A172 (cell line): ENCODE measurements around a stretch of chr1.

DNA sequence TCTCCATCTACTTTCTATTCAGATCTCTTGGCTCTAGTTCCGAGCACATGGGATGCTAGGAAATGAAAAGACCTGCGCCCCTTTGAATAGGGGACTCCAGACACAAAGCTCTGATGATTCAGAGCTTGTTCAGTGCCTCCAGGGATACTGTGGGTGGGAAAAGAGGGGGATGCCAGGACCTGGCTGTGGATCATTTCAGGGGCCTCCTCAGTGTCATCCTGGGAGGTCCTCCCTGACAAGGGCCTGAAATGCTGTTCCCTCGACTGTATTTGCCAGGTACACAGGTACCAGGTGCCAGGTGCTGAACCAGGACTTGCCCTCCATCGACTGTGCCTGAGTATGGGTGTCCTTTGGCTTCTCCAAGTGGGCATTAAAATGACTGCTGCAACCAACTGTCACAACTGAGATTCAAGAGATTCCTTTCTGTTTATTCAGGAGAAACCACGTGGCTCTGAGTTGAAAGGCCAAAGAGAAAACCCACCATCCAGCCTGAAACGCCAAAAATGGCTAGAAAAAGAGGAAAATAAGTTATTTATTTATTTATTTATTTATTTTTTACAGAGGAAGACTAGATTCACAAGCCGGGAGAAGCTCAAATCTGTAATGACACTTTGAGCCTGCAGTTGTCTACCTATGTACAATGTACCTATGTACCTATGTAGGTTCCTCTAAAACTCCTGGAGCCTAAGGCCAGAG is 1.2 kb upstream of the KIAA0040 start:
- RAMPAGE, long total RNA: no peak

DNA sequence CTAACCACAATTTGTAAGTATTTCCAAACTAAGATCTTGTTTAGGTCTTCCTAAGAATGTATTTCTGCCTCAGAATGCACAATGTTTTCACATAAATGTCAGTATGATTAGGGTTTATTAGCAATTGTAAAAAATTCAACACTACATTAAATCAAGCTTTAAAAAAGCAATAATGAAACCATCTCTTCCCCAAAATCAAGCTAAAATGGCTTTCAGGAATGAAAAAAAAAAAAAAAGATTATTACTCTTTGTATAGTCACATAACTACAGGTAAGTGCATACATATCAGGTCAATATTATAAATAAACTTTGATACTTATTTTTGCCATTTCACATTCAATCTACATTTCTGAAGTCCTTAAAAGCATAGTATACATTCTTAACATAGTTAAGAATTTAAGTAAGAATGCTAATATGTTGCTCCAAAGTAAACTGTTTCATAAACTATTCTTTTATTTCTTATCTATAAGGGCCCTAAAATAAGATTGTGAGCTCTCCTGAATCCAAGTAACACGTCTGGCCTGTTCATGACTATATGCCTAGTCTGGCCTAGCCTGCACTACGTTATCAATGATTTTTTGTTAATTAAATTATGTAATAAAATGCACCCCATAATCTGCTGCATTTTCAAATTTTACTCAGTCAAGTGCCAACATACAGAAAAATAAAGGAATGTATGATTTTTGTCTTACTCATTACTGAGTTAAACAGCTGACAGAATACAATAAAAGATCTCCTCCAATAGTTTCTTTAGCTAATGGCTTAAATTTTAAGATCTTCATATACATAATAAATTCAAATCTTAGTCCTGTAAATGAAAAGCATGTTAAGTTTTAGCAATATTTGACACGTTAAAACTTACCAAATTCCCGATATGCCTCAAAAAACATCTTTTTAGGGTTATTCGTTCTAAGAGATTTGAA is 132.3 kb downstream of the COP1 start:
- RAMPAGE, long total RNA: no peak

DNA sequence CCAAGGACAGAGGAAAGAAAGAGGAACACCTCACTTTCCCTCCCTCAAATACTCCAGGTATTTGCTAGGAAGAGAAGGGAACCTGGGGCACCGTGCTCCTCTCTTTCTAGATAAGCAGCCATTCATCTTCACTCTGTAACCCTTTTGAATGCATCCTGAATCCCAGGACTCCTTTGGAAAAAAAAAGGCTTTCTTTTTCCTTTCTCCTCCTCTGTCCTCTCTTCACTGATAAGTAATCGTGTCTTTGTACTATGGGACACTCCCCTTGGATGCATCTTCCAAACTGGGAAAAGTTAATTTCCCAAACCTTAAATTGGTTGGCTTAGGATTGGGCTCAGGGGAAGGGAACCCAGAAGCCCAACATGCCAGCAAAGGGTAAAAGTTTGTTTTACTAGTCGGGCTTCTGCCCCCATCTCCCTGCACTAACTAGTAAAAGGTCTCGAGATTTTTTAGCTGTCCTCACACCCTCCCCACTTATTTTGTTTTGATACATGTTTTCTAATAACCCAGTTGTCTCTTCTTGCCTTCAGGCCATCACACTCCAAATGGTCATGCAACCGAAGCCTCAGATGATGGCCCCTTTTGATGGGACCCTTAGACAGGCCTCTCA is 105.8 kb downstream of the COP1 start:
- RAMPAGE, long total RNA: no peak

DNA sequence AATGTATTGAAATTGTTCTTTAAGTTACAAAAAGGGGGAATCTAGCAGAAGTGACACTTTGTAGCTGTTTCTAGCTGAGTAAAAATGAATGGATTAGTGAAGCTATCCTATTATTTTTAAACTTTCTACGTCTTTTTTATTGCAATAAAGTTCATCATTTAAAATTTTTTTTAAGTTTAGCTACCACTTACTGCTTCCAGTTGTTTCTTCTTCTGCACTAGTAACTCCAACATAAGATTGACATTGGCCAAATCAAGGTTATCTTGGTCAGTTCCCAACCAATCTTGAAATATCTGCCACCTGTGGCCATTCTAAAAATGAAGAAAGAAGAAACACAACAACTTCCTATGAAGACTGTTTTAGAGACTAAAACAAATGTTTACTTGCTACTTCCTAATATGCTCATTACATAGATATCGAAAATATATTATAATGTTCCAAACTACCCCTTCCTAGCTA is 44.4 kb downstream of the COP1 start:
- RAMPAGE, long total RNA: no peak

DNA sequence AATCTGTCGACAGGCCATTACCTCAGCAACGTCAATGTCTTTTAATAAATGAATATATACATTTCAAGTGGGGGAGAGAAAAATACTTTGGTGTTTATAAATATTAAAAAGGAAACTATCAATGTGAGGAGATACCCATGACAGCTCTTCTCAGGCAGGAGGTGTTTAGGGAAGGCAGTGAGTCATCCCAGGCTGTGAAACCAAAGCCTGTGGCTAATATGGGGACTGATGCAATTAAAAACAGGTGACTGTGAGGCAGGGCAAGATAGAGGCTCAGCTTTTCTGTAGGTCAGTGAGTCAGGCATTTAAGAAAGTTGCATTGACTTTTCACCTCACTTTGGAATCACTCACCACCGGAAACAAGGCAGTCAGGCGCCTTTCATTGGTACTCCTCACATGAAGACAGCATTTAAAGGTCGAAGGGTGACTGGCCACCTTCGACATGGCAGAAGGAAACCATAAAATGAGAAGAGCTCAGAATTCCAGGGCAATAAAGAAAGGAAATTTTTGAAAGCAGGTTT is 54.5 kb downstream of the PAPPA2 start:
- RAMPAGE, long total RNA: no peak

- RAMPAGE, long total RNA: no peak
Measured at GRCh38 chr1:176692256-176692622, 229.3 kb downstream of the PAPPA2 start.

DNA sequence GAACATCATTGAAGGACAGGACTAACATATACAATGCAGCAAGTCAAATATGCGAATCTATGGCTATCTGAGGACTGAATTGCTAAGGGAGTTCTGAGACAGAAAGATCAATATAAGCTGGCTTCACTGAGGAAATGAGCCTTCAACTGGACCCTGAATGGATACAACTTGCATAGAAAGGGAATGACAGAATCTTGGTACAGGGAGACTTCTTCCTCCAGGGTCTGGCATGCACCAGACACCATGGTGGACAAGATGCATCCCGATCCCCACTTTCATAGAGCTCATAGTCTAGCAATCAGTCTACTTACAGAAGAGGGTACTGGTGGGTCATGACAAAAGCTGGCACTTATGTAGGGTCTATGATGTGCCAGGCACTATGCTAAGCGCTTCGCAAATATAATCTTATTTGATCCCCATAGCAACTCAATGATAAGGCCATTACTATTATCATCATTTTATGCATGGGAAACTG is 30.3 kb upstream of the SEC16B start:
- RAMPAGE, long total RNA: no peak

DNA sequence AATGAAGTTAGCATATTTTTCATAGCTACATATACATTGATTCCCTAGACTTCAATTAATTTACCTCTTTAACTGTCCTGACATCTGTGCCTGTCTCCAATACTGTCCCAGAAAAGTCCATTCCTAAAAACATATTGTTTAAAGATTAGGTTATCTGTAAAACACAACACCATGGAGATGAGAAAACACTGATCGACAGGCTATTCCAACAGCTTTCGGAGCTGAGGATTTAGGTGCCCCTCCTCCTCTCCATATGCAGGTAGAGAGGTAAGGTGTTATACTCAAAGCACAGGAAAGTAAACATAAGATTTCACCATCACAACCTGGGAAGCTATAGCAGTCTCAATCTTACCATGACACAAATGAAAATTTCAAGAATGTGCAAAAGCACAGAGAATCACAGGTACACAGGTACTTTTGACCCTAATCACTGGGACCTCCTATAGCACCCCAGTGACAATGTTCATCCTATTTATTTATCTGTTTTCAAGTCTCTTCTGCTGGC is 60.9 kb upstream of the RASAL2 start:
- RAMPAGE, long total RNA: no peak

- RAMPAGE, long total RNA: no peak
Measured at GRCh38 chr1:178176983-178177679, 83.2 kb downstream of the RASAL2 start.

DNA sequence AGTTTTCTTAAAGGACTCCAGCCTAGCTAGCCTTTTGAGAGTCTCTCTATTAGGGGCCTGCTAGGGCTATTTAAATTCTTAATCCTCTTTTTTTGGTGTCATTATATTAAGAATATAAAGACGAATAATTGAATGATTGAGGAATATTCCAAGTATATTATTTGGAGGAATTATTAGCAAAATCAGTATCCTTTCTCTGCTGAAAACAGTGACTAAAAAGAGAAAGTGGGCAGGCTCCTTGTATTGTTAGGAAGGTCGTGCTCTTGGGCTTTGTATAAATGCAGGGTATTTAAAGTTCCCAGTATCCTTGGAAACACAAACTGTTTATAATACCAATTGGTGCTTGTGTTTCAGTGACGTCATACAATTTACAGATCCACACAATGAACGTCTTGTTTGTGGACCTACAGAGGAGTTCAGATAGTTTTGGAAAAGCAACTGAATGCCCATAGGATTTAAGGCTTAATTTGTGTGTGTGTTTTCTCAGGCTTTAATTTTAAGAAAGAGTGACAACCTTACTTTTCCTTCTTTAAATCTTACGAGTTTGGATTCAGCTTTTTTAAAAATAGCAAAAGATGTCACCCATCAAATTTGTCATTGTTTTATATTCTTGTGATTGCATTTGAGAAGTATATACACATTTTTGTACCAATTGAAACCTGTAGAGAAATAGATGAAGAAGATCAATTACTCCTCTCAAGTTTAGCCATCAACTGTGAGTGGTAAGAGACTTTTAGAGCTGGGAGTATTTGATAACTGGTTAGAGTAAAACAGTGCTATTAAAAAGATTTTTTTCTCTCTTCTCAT is 168.3 kb downstream of the RASAL2 start:
- RAMPAGE, long total RNA: no peak

DNA sequence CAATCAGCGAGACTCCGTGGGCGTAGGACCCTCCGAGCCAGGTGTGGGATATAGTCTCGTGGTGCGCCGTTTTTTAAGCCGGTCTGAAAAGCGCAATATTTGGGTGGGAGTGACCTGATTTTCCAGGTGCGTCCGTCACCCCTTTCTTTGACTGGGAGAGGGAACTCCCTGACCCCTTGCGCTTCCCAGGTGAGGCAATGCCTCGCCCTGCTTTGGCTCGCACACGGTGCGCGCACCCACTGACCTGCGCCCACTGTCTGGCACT is 176.4 kb downstream of the CLEC20A start:
- RAMPAGE, long total RNA: no peak

- RAMPAGE, long total RNA: no peak
Measured at GRCh38 chr1:178442798-178443141, 54.0 kb downstream of the CLEC20A start.

GRCh38 chr1:178476448-178477312 is 20.1 kb downstream of the CLEC20A start:
- RAMPAGE, long total RNA: no peak

GRCh38 chr1:178528244-178528970 is 15.5 kb downstream of the TEX35 start:
- RAMPAGE, long total RNA: no peak

DNA sequence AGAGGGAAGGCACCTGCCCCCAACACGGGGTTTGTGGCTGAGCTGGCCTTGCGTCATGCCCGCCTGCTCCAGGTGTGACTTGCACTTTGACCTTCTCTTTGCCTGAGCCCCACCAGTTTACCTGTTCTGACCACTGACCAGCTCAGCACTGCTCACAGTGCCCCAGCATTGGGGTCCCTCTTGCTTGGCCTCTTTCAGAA is 24.7 kb downstream of the TEX35 start:
- RAMPAGE, long total RNA: no peak

GRCh38 chr1:178541738-178542472 is 29.0 kb downstream of the TEX35 start:
- RAMPAGE, long total RNA: no peak

DNA sequence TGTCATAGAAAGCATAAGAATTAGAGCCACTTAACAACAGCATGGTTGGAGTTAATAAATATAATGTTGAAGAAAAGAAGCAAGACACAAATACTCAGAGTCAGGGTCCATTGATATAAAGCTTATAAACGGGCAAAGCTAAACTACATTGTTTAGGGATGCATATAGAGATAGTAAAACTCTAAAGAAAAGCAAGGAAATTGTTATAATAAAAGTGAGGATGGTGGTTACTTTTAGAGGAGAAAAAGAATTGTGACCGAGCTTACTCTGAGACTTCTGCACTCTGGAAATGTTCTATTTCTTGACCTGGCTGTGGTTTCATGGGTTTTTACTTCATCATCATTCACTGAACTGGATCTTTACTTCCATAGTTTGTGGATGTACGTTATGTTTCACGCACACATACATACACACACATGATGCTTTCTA is 64.8 kb downstream of the TEX35 start:
- RAMPAGE, long total RNA: no peak

DNA sequence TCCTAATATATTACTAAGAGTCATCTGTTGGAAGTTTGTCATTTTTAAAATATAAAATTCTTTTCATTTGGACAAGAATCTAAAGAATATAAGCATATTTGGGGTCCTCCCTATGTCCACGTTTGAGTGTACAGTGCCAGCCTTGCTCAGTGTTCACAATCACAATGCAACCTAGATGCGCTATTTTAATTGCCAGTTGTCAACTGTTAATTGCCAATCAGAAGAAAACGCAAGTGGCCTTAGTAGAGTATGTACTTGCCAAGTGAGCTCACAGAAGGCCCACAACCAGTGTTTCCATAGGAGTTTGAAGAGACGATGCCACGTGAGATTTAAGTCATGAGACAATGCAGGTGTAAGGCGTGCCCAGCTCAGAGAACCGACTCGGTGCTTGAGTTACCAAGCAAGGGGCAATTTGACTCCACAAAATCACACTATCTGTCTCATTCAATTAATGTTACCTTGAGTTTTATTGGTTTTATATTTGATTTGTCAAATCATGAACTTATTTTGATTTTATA is 65.6 kb downstream of the TEX35 start:
- RAMPAGE, long total RNA: no peak

DNA sequence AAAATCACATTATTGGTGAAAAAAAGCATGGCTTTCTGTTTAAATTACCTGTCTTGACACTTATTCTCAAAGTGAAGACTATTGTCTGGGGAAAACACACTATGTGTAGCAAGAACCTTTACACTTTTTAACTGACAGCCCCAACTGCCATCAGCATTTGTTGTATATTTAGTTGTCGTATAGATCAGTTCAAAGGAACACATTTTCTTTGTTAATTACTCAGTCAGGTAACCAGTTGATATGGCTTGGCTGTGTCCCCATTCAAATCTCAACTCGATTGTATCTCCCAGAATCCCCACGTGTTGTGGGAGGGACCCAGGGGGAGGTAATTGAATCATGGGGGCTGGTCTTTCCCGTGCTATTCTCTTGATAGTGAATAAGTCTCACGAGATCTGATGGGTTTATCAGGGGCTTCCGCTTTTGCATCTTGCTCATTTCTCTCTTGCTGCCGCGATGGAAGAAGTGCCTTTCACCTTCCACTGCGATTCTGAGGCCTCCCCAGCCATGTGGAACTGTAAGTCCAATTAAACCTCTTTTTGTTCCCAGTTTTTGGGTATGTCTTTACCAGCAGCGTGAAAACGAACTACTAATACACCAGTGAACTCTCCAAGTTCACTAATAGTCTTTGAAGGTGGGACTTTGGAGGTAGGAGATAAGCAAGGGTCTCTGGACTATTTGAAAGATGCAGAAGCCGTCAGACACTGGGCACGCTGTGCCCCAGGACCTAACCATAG is 58.2 kb upstream of the RALGPS2 start:
- RAMPAGE, long total RNA: no peak

- RAMPAGE, long total RNA: no peak
Measured at GRCh38 chr1:178867497-178868152, 3.3 kb downstream of the ANGPTL1 start.